HTERT-HM (cell line): ENCODE measurements around a stretch of chr19.

- RRBS = 92% methylated on average over 3 of the region's 31 CpGs
Measured at GRCh38 chr19:4044061-4044875, 22.4 kb downstream of the ZBTB7A start.

GRCh38 chr19:4052061-4052593 is 14.6 kb downstream of the ZBTB7A start:
- RRBS = 32% methylated on average over 3 of the region's 13 CpGs

DNA sequence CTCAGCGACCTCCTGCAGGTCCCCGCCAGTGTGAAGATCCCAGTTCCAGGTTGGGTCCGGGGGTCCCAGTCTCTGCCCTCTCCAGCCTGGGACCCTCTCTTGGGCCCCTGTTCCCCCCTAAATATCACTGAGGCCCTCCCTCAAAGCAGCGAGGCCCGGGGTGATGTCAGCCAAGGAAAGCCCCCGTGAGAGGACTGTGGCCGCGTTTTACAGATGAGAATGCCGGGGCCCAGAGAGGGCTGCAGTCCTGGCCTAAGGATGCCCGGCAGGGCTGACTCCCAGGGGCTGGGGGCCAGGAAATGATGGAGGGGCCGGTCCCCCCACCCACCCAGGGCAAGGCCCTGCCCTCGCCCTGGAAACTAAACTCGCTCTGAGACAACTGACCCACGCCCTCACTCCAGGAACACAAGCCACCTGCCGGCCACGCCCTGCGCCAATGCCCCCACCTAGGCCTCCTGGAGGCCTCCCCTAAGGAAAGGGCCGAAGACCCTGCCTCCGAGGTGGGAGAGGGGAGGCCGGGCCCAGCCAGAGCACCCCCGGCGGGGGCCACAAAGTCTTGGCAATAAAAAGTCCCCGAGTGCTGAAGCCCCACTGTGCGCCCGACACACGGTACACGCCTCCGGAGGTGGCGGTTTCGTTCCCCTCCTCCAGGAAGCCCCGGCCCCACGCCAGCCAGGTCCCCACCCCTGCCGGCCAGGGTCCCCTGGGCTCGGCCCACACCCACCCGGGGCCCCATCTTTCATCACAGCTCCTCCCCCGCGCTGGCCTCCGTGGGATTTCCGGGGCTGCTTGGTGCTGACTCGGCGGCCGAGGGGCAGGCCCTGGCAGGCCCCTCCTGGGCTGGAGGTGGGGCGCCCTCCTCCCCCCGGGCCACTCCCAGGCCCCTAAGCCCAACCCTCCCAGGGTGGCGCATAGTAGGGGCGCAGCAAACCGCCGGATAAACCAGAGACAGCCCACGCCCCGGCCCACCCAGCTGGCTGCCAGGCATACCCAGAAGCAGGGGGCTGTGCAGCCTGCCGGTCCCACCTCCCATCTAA is 7.1 kb downstream of the ZBTB7A start:
- RRBS = 9% methylated on average over 41 of the region's 51 CpGs

GRCh38 chr19:4197803-4198666 is 15.5 kb downstream of the ANKRD24 start:
- RRBS = 10% methylated on average over 48 of the region's 84 CpGs

GRCh38 chr19:4389983-4390441 is 10.3 kb downstream of the SH3GL1 start:
- RRBS = no CpG with 5 or more reads among the region's 14 CpGs

DNA sequence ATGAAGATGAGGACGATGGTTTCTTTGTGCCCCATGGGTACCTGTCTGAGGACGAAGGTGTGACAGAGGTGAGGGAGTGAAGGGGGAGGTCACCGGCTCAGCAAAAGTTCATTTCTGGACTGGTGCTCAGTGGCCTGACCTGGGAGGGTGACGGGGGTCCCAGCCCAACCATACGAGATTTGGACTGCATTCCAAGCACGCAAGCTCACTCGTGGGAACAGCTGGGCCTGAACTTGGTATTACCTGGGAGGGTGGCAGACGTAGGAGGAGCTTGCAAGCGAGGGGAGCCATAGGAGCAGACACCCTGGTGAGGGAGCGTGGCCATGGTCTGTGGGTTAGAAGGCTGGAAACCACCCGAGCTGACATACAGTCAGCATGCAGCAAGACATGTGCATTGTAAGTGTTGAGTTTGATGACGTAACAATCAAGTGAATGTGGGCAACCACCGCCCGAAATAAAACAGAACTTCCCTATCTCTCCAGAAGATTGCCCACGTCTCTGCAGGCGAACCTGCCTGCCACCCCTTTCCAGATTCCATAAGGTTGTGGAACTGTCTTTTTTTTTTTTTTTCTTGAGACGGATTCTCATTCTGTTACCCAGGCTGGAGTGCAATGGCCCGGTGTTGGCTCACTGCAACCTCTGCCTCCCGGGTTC is 26.9 kb downstream of the UBXN6 start:
- RRBS = no CpG with 5 or more reads among the region's 19 CpGs

DNA sequence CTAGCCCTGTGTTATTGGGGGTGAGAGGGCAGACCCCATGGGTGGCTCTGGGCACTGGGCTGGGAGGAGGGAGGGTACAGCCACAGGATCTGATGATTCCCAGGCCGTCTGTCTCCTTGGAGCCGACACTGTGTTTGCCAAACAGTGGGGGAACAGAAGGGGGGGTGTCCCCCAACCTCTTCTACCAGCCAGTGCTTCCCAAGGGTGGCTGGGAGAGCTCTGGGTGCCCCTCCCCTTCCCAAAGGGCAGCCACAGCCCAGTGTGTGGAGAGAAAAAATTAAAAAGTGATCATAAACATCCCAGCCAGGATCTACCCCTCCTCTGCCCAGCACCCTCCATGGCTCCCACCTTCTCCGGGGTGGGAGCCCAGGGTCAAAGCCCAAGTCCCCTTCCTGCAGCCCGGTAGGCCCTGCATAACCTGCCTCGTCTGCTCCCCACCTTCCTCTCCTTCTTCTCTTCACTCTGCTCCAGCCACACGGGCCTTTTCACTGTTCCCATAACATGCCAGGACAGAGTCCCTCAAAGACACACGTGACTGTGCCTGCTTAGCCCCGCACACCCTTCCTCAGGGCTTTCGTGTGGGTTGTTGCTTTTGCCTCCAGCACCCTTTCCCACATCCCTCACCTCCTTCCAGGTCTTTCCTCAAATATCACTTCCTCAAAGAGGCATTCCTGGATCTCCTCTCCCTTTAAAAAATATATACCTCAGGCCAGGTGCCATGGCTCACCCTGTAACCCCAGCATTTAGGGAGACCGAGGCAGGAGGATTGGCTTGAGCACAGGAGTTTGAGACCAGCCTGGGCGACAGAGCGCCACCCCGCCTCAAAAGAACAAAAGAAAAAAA is 1.5 kb upstream of the PLIN4 start:
- RRBS = 4% methylated on average over 2 of the region's 13 CpGs

GRCh38 chr19:4525518-4526094 is 7.3 kb upstream of the PLIN4 start:
- RRBS = 56% methylated on average over 4 of the region's 26 CpGs

GRCh38 chr19:4581181-4582051 is 21.9 kb upstream of the SEMA6B start:
- RRBS = 2% methylated on average over 36 of the region's 92 CpGs

DNA sequence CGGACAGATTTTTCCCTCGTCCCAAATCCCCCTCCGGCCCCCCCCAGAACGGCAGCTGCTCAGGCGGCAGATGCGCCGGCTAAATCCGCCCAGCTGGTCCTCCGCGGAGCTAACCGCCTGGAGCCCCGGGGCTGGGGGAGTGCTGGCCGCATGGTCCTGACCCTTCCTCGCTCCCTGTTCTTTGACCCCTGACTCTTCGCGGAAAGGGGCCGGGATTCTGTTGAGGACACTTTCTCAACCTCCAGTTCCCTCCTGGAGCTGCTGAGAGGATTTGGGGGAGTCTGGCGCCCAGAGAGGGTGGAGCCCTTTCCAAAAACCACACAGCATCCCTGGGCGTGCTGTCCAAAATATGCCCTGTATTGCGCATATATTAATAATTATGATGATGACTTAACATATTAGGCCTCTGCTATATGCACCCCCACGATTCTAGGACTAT is 25.5 kb upstream of the SEMA6B start:
- RRBS = 4% methylated on average over 16 of the region's 21 CpGs

- RRBS = no CpG with 5 or more reads among the region's 5 CpGs
Measured at GRCh38 chr19:4671627-4671862, 1.4 kb upstream of the MYDGF start.

DNA sequence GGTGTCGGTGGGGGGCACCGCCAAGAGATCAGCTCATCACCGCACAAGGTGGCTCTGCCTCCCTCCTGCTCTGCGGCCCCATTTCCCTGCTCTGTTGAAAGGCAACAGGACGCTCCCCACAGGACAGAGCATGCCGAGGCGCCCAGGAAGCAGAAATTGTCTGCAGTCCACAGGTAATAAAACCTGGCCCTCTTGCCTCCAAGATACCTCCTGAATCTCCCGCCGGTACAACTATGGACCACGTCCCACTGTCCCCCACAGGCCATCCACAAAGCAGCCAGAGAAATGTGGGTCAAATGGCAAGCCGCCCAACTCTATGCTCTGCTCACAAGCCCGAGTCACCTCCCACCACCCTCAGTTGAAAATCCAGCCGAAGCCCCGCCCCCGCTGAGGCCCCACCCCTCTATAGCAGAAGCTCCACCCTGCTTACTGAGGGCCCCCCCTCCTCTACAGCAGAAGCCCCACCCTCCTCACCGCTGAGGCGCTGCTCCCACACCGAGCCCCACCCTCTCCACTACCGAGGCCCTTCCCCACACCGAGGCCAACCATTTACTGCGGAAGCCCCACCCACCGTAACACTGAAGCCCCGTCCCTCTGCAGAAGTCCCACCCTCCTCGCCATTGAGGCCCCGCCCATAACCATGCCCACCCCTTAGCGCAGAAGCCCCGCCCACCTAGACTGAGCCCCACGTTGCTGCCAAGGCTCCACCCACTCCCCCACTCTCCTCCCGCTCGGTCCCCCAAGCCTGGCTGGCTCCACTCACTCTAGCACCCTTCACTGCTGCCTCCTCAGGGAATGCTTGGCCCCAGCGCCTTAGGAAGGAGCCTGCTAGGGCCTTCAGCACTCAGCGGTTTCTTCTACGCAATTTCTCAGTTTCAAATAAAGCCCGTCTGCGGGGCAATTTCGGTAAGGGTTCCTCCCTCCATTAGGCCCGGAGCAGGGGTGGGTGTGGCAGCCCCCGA is 8.8 kb upstream of the MYDGF start:
- RRBS = no CpG with 5 or more reads among the region's 38 CpGs

- RRBS = under 1% methylated on average over 2 of the region's 30 CpGs
Measured at GRCh38 chr19:4722504-4723576, 802 bp downstream of the DPP9 start.

DNA sequence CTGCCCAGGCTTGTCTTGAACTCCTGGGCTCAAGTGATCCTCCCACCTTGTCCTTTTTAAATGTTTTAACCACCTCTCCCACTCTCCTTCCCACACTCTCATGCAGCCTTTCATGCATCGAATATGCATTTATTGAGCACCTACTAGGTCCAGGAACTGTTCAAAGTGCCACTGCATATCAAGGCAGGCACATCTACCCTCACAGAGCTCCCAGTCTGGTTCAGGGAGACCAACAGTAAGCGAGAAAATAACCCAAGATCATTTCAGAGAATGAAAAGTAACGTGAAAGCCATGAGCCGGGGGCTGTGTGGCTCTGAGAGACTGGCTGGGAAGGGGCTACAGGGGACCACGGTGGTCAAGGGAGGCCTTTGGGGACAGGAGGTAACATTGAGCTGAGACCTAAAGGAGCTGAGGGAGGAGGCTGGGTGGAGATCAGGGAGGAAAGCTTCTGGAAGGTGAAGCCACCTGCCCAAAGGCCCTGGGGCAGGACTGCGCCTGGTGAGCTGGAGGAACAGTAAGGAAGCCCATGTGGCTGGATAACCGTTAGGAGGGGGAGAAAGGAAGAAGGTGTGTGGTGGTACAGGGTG is 997 bp downstream of the TICAM1 start:
- RRBS = no CpG with 5 or more reads among the region's 7 CpGs

DNA sequence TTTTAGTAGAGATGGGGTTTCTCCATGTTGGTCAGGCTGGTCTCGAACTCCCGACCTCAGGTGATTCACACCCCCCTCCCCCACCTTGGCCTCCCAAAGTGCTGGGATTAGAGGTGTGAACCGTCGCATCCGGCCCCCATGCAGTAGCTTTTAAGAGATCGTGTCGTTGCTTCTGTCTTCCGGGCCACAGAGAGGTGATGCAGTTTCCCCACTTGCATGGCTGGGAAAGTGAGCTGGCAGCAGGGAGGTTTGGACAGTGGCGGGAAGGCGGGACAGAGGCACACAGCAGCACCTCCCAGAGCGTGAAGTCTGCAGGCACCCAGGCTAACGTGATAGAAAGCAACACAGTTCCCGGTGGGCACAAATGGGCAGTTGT is 4.7 kb downstream of the UHRF1 start:
- RRBS = no CpG with 5 or more reads among the region's 13 CpGs

DNA sequence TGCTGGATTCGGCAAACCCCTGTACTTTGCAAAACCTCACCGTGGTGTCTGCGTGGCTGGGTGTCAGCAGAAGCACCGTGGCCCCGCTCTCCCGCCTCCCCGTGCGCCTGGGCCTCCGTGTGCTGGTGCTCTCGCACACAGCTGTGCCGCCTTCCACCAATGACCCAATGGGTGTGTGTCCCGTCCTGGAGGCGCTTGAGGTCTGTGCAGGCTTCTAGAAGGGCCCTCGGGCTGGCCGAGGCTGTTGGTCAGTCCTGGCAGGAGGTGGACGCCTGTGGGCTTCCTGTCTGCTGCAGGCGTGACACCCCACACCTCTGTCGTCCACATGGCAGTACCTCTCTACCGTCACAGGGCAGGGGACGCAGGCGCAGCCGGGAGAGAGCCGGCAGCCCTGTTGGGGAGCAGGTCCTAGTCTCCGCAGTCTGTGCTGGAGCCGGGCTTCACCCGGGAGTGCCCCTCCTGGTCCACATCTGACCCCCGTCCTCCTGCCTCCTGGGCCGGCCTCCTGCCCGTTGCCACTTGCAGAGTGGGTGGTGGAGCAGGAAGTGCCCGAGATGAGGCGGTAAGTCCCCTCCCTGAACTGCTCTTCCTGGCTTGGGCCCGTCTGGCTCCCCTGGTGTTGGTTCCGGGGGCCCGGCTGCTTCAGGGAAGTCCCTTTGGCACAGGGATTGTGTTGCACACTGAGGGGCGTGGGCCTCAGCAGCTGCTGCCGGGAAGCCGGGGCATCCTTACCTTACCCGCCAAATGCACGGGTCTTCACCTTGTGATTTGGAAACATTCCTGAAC is 105.9 kb downstream of the KDM4B start:
- RRBS = 81% methylated on average over 6 of the region's 39 CpGs

DNA sequence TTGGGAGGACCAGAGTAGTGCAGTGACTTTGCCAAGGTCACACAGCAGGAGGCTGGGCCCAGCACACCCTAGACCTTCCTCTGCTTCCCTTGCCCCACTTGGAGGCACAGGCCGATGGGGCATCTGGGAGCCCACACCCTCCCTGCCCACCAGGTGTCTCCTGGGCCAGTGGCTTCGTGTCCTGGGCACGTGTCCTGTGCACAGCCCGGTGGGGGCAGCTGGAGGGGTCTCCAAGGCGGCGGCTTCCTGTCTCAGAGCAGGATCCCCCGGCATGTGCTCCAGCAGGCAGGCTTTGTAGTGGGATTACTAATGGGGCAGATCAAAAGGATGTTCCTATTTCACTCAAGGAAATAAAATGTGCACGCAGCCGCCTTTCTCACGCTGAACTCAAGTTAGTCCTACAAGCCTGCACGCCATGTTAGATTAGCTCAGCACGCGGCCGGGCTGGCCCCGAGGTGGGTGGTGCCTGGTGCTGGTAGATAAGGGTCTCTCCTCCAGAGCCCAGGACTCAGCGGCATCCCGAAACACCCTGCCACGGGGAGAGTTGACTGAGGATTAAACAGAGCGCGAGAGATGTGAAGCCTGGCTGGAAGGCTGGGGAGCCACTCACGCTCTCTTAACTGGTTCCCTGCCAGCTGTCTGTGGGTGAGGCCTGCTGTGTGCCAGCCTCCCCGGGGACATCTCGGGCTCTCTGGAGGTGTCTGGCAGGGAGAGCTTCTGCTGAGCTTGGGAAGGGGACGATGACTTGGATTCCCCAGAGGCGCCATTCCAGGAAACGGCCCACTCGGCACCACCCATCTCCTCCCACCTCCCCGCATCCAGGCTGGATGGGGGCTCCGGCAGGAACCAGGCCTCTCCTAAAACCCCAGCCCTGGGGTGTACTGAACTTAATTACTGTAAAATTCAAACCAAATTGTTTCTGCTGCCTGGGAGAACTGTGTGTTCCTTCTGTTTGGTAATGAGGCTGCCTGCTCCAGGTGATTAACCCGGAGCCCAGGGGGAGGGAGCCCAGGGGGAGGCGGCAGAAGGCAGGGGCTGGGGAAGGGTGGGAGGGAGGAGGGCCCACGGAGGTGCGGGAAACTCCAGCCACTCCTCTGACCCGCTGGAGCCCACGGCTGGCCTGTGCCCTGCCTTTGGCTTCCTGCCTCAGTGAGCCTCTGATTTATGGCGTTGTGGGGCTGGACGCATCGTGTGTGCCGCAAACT is 122.2 kb downstream of the KDM4B start:
- RRBS = 27% methylated on average over 6 of the region's 39 CpGs

GRCh38 chr19:5115881-5117038 is 147.3 kb downstream of the KDM4B start:
- RRBS = no CpG with 5 or more reads among the region's 20 CpGs

- RRBS = no CpG with 5 or more reads among the region's 5 CpGs
Measured at GRCh38 chr19:5188023-5188249, 152.7 kb downstream of the PTPRS start.

GRCh38 chr19:5219744-5220168 is 120.9 kb downstream of the PTPRS start:
- RRBS = 70% methylated on average over 4 of the region's 23 CpGs